LHCN-M2 (cell line): Measurements from ENCODE around the gene NLRP5.

GRCh38 chr19:55351986-55352425 lies 2.5 kb downstream of the COX6B2 start:
- RAMPAGE, long total RNA: no peak

DNA sequence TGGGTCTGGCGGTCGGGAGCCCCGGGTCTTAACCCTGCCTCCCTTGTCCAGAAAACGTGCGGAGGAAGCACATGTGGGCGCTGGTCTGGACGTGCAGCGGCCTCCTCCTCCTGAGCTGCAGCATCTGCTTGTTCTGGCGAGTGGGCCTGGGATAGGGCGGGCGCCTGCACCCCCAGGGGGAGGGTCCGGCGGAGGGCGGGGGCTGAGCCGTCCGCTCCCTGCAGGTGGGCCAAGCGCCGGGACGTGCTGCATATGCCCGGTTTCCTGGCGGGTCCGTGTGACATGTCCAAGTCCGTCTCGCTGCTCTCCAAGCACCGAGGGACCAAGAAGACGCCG lies 1.1 kb downstream of the TMEM190 start:
- RAMPAGE, long total RNA: no peak

GRCh38 chr19:55388858-55389972 lies 3.5 kb downstream of the RPL28 start:
- RAMPAGE, long total RNA: no peak

GRCh38 chr19:55587044-55587847 lies 6.6 kb upstream of the ZNF579 start:
- RAMPAGE, long total RNA: no peak

DNA sequence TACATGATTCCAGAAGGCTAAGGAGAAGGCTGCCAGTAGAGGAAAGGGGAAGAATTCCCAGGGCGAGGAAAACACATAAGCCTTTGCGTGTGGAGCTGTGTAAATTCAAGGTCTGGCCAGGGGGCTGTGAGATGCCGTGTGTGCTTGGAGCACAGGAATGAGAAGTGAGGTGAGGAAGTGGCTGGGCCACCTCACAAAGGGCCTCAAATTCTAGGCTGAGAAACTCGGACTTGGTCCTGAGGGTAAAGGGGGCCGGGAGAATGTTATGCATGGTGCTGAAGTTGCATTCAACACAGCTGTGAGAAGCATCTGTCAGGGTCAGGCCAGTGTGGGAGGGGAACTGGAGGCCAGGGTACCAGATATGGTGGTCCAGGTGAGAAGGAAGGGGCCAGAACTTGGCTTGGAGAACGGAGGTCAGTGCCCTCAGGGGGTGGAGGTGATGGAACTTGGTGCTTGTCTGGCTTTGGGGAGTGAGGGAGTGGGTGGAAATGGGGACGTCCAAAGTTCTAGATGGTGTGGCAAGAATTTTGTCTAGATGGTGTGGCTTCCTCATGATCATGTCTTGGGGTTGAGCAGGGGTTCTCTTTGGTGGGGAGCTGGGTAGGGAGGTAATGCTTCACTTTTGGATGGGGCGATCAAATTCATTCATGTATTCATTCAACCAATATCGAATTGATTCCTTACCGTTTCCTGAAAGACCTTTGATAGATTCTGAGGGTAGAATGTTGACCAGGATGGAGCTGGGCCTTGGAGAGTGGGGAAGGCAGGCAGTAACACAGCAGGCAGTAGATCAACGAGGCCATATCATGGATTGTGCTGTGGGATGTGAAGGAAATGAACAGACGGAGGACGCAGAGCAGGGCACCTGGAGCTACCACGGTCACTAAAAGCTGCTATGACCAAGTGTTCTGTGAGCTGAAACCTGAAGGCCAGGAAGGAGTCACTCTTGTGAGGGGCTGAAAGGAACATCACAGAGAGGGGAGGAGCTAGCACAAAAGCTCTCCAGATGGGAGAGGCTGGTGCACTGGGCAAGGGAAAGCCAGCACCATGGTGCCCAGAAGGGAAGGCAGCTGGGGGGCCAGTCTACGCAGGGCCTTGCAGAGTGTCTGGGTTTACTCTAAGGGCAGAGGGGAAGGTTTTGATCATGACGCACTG lies 4.5 kb upstream of the ZNF580 start:
- RAMPAGE, long total RNA: no peak

GRCh38 chr19:55643771-55643832 lies 153 bp downstream of the ZNF581 start:
- RAMPAGE, long total RNA: no peak

DNA sequence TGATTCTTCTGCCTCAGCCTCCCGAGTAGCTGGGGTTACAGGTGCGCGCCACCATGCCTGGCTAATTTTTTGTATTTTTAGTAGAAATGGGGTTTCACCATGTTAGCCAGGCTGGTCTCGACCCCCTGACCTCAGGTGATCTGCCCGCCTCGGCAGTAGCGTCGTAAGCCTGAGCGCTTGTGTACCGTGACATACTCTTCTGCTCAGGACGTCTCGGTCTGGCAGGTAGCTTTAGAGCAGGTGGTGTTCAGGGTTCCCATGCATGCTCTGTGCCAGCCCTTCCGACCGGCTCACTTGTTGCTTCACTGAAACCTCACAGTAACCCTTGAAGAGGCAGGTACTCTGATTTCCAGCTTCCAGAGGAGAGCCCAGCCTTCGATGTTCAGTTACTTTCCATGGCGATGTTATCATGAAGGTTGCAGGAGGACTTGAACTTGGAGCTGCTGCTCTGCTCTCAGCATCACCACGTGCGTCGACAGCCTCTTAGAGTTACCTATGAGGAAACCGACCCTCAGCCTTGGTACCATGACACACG lies at the start of gene NLRP5:
Gene NLRP5 (plus strand): TSS at position 410 of the 535 bp plus-strand sequence.
- RAMPAGE, long total RNA: no peak

GRCh38 chr19:56091001-56091650 lies 30.0 kb downstream of the ZNF787 start:
- RAMPAGE, long total RNA: no peak

GRCh38 chr19:56110443-56110978 lies 10.6 kb downstream of the ZNF787 start:
- RAMPAGE, long total RNA: no peak

DNA sequence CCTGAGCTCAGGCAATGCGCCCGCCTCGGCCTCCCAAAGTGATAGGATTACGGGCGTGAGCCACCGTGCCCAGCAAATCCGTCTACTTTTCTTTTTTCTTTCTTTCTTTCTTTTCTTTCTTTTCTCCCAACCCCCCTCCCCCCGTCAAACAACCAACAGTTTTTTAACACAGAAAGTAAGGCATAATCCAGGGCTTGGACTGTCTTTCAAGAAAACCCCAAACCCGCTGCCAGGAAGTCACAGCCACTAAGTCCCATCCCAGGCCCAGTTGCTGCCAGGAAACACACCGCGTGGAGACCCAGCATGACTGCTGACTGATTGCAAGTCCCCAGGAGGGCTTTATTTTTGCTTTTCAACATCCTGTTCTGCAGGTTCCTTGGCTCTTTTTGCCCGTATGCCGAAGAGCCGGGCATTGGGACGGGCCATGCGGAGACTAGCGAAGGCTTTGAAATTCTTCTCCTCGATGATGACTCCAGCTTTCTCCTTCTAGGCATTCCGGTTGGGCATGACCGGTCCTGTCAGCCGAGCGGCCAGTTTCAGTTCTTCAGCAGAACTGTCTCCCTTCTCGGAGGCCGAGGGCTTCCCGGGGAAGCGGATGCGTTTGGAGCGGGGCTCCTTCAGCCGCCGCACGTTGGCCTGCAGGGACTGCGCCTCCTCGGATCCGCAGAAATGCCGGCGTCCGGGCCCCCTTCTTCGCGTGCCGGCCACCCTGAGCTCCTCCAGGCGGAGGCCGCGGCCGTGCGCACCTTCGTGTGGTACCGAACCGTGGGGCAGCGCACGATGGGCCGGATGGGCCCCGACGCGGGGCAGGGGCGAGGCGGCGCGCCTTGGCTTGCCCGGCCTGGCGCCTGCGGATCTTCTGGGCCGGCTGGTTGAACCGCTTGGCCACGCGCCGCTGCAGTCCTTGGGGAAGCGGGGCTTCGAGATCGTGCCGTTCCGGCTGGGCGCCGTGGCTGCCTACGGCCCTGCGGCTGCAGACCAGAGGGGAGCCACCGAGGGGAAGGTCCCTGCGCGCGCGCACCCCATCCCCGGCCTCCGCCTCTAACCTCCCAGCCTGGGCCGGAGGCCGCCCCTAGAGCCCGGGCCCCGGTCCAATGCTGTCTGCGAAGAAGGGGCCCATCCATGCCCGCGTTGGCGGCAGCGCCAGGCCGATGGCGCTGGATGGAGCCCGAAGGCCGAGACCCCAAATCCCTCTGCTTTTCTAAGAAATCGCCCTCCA lies 15.2 kb downstream of the ZSCAN5C start:
- RAMPAGE, long total RNA: no peak

- RAMPAGE, long total RNA: no peak
Observed at GRCh38 chr19:56301631-56302181, 12.9 kb downstream of the ZSCAN5A start.

GRCh38 chr19:56312902-56313561 lies 1.6 kb downstream of the ZSCAN5A start:
- RAMPAGE, long total RNA: no peak

DNA sequence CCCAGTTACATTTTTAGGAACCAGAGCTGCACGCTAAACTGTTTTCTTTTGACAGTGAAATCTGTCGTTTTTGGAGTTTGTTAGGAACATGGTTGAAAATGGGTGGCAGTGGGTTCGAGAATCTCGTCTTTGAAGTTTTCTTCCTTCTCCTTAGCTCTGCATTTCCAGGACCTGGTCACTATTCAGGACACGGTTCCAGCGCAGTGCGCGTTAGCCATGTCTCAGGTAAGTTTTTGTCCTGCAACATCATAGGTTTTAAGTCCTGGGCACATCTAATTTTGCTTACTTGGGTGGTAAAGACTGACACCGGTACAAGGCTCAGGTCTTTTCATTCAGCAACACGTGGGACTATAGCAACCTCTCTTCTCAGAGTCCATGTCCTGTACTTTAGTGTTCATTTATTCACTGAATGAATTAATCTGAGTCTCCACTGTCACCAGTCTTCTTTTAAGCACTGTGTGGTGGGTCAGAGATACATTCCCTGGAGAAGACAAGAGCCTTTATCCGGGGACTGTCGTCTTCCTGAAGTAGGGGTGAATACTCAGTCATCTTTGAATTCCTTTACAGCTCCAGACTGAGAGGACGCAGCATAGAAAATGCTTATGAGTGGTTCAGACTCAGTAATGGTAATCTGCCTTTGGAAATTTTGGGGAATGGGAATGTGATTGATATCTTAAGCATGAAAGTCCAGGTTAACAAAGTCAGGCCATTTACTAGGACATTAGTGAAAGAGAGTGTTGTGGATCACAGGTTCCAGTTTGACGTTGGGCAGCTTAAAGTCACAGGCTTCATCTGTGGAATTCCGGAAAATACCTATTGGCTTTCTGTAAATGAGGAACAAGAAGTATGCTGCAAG lies 24.4 kb downstream of the ZNF582 start:
- RAMPAGE, long total RNA: no peak

- RAMPAGE, long total RNA: no peak
Observed at GRCh38 chr19:56566754-56567253, 464 bp upstream of the ZNF470 start.

DNA sequence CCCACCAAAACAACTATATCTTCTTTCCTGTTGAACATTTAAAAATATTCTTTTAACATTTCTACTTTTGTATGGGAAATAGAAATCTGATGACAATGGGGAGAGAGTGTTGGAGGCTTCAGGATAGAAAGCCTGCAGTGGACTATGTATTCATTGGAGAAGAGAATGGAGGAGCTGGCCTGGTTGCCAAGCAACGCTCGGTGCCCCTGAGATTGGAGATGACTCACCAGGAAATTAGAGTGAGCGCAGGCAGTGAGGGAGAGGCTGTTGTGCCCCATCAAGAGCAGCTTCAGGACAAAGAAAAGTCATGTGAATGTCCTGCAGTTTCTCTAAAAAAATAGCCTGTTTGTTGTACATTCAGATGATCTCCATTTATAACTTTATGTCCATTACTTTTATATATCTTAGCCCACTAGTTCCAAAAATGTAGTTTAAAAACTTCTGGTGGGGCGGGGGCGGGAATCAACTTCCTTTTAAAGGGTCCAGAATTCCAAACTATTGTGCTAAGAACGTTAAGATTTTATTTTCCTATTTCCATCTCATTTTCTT lies 48.8 kb upstream of the ZNF835 start:
- RAMPAGE, long total RNA: no peak

GRCh38 chr19:56795363-56795718 lies 45.2 kb downstream of the PEG3 start:
- RAMPAGE, long total RNA: no peak

DNA sequence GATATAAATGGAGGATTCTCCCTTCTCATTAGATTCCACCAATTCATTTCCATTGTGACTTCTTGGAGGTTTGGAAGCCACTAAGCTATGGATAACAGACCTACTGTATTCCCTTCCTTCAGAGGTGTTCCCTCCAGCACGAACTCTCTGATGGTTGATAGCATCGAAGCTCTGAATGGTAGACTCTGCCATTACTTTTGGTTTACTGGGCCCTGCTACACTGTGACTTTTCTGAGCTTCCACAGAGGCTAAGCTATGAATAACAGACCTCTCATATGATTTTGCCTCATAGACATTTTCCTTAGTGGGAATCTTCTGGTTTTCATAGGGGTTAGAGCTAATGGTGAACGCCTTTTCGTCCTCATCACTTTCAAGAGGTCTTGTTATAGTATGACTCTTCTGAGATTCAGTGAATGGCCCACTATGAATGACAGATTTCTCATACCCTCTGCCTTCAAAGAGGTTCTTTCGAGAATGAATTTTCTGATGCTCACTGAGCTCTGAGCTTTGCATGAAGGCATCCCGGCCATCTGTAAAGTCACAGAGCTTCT lies 24.6 kb downstream of the PEG3 start:
- RAMPAGE, long total RNA: no peak

DNA sequence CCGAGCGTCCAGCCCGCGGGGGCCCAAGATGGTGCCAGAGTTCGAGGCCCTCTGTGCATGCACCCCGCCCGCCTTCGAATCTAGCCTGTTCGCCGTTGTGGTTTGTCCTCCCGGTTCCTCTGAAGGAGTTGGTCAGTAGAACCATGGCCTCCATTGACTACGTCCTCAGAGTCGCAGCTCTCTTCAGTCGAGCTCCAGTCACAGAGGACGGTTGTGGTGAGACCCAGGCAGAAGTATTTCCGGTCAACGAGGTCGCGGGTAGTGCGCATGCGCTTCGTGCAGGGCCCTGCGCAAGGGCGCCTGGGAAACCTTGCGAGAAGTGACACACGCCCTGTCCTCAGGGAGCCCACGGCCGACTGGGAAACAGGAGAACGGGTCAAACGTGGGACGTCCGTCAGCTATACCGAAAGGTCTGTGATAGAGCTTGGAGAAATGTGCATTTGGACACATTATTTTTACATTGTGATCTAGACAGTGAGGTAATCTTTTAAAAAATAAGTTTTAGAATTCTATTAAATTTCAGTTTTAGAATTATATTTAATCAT lies 24.2 kb upstream of the PEG3 start:
- RAMPAGE, long total RNA: no peak

- RAMPAGE, long total RNA: no peak
Observed at GRCh38 chr19:56963180-56963515, 122.6 kb upstream of the PEG3 start.

- RAMPAGE, long total RNA: no peak
Observed at GRCh38 chr19:57219733-57220564, 10.9 kb upstream of the AURKC start.